ENCODE data around the gene MAP4K5.

DNA sequence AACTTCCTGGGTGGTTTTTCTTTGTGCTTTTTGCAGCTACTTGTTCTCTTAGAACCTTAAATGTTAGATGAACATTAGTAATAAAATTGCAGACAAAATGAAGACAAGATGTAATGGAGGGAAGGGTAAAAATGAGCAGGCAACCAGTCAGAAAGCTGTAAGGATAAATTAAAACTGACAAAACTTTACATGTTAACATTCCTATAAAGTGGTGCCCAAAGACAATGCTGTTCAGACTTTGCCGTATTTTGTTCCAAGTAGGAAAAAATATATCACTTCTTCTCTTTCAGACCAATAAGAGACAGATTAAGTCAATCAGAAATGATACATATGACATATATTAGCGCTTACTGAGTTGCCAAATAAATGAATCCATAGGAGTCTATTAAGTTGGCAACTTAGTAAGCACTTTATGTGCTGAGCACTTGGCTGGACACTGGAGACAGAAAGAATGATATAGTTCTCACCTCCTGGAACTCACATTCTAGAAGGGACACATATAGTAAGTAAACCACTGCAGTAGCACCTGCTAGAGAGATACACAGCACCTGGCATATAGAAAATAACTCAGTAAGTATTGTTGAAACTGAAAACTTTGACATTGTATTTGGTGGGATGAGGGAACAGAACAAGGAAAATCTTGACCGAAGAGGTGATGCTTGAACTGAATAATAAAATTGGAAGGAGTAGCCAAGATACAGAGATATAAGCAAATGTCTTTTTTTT, 7.1 kb downstream of the KLHDC2 start:
- RRBS, result no CpG with 5 or more reads among the region's 3 CpGs

DNA sequence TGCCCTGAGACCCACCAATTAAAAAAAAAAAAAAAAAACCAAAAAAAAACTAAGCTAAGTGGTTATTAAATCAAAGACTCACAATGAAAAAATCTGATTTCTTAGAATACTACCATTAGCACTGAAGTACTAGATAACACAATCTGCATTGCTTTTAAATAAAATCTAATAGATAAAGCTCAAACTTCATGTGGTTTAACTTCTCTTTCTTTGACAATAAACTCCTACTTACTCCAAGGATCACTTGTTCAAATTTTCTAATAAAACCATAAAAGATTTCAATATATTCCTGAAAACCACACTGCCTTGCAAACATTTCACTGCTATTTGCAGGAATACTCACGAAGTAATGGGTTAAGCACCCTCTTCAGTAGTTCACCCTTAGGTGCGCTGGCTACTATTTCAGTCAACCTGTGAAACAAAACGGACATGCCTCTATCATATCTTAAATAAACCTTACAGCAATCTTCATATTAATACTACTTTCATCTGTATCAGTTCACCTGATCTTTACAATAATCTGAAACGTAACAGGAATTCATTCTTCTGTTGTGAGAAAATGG, 14.7 kb downstream of the NEMF start:
- RRBS, result no CpG with 5 or more reads among the region's 4 CpGs

- RRBS, result no CpG with 5 or more reads among the region's 3 CpGs
Observed at GRCh38 chr14:49869954-49870467, 17.4 kb upstream of the NEMF start.

- RRBS, result no CpG with 5 or more reads among the region's 7 CpGs
Observed at GRCh38 chr14:49971224-49971923, 78.5 kb downstream of the ARF6 start.

DNA sequence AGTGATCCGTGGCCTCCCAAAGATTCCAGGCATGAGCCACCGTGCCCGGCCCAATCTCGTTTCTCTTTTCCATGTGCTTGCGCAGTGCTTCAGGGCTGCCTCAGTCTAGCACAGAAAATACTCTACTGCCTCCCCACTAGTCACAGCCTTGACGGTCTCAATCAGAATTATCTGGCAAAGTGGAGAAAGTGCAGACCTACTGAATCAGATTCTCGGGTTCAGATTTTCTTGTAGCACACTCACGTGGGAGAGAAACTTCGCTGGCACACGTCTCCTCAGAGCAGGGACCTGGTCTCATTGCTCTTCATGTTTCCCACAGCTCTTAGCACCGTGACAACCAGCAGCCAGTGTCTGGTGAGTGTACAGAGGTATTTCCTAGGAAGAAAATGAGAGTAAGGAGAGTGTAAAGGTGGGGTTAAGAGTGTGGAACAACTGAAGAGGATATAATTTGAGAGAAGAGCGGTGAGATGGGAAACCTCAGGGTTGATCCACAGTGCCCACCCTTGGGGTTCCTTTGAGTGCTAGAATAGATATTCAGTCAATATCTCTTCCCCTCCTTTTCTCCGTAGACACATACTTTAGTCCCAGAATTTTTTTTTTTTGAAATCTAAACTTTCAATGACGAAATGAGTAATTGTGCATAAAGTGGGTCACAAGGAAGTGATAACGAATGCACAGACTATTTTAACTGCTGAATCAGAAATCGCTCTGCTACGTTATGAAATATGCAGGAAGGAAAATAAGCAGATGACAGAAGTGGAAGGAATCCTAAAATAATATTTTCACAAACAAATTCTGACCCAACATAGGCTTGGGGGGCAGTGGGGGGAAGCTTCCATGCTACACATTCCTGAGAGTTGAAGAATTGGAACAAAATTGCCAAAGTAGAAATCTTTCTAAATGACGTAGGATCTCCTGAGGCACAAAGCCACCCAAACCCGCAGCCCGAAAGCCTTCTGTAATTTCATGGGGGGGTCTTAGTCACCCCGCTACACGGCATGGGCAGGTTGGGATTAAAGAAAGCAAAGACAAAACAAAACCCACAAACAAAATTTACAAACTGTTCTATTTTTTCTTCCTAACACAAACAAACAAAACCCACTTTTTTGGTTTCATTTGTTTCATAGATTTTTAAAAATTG, 89.4 kb downstream of the ARF6 start:
- RRBS, result no CpG with 5 or more reads among the region's 22 CpGs

DNA sequence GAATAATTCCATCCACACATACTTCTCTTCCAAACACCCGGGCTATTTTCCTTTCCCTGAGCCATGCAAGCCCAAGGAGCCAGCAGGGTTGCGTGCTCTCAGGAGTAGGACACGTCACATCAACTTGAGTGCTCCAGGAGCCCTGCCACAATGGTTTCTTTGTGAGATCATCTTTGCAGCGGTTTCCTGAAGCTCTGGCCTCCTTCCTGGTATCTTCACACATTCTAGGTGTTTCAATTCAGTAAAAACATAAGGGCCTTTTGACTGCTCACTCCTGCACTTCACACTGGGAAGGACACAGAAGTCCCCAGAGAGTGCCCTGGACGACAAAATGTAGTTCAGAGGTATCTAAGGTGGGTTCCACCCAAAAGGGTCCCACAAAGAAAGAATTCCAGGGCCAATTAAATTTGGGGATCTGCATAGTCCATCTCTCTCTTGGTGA, 109.0 kb downstream of the ARF6 start:
- RRBS, result 0% methylated on average over 1 of the region's 5 CpGs

DNA sequence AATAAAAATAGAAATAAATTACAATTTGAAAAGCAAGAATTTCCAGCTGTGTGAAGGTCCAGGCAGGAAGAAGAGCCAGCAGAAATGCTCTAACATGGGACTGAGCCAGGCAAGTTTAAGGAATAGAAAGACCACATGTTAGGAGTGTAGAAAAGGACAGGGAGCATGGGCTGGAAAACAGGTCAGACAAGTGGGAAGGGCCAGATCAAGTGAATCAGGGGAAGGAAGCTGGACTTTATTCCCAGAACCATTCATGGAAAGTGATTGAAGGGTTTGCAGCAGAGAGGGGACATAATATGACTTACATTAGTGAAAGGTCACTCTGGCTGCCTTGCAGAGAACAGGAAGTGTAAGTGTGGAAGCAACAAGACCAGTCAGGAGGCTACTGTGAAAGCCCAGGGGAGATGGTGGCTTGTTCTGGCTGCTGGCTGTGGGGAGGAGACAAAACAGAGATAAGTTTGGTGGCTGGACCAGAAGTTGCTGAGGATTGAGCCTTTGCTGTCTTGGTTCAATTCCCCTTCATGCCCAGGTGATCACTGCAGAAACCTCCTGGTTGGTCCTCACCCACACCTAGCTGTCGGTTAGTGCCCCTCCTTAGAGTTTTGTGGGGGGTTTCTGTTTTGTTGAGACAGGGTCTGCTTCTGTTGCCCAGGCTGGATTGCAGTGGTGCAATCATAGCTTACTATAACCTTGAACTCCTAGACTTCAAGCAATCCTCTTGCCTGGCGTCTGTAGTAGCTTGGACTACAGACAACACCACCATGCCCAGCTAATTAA, 69.0 kb downstream of the VCPKMT start:
- RRBS, result no CpG with 5 or more reads among the region's 2 CpGs

DNA sequence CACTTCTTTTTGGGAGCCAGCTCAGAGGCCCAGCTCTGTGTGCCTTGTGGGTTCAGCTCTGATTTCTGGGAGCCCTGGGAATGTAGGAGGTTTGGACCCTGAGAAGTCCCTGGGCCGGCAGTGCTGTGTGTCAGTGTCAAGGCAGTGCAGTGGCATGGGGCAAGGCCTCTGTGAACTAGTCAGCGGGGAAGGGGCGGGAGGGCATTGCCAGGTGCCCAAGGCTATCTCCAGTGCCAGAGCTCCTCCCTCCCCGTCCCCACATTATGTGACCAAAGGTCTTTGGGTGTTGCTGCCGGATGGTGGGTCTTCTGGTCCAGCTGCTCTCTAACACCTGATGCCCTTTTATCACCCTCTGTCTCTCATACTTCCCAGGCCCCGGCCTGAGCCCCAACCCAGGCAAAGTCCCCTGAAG, 54.2 kb downstream of the VCPKMT start:
- RRBS, result 16% methylated on average over 2 of the region's 6 CpGs

- RRBS, result 3% methylated on average over 41 of the region's 60 CpGs
Observed at GRCh38 chr14:50230820-50231456, 440 bp downstream of the SOS2 start.

GRCh38 chr14:50392767-50393399, 3.8 kb downstream of the CDKL1 start:
- RRBS, result no CpG with 5 or more reads among the region's 3 CpGs

DNA sequence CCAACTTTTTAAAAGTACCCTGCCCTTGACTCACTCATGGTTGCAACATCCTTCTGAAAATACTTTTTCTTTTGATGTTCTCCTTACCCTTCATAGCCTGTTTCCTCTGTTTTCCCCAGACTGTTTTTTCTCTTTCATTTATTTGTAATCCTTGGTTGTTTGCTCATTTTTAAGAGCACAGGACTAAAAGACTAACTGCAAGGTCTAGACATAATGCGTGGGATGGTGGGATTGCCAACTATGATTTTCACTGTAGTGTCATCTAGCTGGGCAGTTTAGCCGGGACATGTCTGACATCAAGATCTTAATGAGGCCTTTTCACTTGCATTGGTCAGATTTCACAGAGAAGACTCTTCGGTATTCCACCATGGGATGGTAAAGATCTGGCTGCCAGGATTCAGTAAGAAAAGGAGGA, 21.3 kb upstream of the CDKL1 start:
- RRBS, result no CpG with 5 or more reads among the region's 3 CpGs

- RRBS, result 3% methylated on average over 59 of the region's 87 CpGs
Observed at GRCh38 chr14:50532220-50532955, at the start of gene MAP4K5. MAP4K5 (minus strand) TSS chr14:50532569.

DNA sequence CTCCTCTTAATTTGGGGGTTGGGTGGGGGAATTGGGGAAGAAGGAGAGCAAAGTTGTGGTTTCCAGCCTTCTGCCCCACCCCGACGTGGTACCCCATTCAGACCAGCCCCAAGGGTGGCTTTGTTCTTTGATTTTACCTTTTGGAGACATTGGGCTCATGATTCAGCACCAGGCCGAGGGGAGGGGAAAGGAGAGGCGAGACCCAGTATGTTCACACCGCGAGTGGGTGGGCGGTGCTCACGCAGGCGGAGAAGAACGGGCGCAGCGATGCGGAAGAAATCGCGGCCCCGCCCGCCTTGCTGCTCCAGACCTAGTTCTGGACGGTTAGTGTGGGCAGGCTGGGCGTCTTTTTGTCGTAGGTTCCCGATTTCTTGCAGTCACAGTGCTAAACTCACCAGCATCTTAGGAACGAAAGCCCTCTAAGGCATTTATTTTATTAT, 978 bp downstream of the ATL1 start:
- RRBS, result no CpG with 5 or more reads among the region's 22 CpGs

DNA sequence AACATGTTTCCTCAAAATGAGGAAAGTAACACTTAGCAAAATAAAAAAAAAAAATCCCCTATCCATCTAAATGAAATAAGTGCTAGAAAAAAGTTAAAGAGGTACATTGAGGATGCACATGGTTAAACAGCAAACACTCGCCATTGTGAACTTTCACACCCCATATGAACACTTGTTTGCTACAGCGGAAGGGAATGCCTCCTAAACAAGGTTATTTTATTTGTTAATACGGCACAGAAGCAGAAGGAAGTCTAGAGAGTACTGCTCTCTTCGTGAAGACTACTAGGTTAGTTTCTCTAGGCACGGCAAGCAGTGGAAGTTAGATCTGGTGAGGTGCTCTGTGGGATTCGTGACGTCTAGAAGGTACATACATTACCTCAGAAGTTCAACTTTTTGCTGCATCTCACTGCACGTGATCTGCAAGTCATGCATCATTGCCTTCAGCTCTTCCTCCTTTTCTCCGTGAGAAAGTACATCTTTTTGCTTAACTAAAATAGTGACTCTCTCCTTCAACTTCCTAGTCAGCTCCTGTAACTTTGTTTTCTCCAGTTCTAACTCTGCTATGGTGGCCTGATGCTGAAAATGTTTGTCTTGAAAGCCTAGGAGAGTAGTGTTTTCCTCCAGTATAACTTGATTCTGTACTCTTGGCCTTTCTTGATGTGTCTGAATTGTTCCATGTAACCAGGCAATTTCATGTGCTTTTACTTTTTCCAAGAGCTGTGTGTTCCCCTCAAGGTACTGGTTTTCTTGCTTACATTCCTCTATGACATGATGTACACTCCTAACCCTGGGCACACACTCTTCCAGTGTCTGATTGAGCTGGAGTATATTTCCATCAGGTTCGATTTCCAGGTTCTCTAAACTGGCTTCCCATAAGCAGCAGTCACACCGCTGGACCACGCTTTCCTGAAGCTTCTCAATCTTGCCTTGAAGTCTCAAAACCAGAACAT, 74.6 kb downstream of the NIN start:
- RRBS, result no CpG with 5 or more reads among the region's 12 CpGs

- RRBS, result no CpG with 5 or more reads among the region's 13 CpGs
Observed at GRCh38 chr14:50757066-50757974, 73.6 kb downstream of the NIN start.

DNA sequence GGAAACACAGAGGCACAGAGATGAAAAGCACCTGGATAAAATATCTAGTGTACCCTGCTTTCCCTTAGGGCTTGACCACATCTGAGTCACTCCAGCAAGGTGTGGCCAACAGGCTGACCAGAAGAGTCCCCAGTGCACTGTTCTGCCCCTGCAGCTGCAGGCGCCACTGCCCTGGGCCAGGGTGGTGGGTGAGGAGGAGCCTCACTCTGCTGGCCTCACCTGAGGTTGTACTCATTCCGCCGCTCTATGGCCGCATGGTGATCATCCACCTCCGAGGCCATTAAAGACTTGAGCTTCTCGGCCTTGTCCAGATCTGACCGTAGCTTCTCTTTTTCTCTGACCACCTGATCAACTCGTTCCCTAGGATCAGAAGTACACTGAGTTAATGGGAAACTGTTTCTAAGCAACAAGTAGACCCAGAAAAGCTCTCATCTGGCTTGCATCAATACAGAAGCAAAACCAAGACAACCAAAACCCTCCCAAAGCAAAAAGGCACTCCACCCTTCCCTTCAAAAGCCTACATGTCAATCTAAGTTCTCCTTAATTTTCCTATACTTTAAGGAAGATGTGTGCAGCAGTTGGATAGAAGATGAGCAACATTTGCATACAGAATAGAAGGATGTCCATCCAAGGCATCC, 60.2 kb downstream of the NIN start:
- RRBS, result no CpG with 5 or more reads among the region's 8 CpGs

GRCh38 chr14:50829692-50829903, 1.4 kb downstream of the NIN start:
- RRBS, result no CpG with 5 or more reads among the region's 7 CpGs

- RRBS, result no CpG with 5 or more reads among the region's 7 CpGs
Observed at GRCh38 chr14:50896524-50896888, 24.7 kb downstream of the ABHD12B start.

DNA sequence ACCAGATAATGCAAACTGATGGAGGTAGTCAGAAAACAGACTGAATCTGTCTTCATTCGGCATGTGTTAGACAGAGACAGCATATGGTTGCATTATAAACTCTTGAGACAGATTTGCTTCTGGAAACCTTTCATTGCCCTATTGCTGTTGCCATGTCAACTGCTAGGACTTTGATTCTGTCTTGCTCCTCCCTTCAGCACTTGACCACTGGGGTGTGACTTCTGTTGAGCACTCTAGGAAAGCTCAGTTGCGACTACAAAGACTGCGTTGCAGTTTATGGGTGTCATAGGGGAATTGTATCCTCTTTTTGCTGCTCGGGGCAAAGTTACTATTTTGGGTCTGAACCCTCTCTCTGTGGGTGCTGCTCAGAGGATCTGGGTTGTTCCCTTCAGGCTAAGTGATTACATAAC, 44.2 kb upstream of the TRIM9 start:
- RRBS, result no CpG with 5 or more reads among the region's 4 CpGs

DNA sequence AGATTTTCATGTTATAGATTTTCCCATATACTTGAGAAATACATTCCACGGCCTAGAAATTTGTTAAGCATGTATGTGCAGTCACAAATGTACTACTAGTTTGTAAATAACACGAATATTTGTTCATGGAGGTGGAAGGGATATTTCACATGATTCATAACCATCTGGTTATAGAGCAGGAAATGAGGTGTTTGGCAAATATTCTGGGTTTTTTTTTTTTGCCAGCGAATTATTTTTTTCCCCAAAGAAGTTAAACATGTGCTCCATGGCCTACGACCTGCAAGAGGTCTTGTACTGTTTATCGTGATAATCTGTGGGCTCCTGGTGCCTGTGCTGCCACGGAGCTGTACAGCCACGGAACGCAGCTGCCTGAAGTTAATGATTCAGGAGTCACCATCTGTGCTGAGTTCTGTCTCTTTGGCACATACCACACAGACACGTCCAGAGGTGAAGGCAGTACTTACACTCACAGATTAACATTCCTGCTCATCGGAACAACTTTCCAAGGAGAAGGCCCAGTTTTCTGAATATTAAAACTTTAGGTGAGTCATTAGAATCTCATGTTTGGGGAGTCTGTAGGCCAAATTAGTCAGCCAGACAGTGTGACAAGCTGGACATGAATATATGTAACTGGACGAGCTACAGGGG, 156.3 kb downstream of the TMX1 start:
- RRBS, result no CpG with 5 or more reads among the region's 11 CpGs